ENCODE results near the genes CD300A, CD300E and MRPL58.

DNA sequence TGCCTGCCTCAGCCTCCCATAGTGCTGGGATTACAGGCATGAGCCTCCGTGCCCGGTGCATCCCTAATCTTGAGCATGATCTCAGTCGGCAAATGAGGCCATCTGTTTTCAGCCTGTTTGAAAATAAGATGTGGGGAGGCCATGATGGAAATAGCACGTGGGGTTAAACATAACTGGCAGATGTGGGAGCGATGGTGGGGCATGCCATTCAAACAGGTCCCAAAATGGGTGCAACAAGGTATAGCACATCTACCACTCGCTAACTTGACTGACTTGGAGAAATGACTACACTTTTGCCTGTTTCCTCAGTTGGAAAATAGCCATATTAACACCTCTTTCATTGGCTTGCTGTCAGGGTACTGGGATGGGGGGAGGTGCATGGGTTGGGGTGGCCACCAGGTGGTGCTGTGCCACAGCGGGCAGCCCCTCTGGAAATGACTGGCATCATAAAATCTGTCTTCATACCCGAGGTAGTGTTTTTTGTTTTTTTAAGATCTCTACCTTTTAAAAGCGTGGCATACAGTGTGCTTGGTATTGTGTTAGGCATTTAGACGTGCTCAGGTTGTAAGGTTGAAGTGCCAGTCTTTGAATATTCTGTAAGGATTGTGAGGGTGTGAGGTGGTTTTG, 3.1 kb upstream of the TTYH2 start:
- PRO-cap, 3 experiments, result no peak in any of the 3 experiments
- RRBS, result no CpG with 5 or more reads among the region's 10 CpGs

GRCh38 chr17:74380466-74381344, 13.4 kb downstream of the GPR142 start:
- PRO-cap, 3 experiments, result peak in 1 of 3 experiments; most common minus-strand start chr17:74380731 (in 1)
- RRBS, result no CpG with 5 or more reads among the region's 13 CpGs

DNA sequence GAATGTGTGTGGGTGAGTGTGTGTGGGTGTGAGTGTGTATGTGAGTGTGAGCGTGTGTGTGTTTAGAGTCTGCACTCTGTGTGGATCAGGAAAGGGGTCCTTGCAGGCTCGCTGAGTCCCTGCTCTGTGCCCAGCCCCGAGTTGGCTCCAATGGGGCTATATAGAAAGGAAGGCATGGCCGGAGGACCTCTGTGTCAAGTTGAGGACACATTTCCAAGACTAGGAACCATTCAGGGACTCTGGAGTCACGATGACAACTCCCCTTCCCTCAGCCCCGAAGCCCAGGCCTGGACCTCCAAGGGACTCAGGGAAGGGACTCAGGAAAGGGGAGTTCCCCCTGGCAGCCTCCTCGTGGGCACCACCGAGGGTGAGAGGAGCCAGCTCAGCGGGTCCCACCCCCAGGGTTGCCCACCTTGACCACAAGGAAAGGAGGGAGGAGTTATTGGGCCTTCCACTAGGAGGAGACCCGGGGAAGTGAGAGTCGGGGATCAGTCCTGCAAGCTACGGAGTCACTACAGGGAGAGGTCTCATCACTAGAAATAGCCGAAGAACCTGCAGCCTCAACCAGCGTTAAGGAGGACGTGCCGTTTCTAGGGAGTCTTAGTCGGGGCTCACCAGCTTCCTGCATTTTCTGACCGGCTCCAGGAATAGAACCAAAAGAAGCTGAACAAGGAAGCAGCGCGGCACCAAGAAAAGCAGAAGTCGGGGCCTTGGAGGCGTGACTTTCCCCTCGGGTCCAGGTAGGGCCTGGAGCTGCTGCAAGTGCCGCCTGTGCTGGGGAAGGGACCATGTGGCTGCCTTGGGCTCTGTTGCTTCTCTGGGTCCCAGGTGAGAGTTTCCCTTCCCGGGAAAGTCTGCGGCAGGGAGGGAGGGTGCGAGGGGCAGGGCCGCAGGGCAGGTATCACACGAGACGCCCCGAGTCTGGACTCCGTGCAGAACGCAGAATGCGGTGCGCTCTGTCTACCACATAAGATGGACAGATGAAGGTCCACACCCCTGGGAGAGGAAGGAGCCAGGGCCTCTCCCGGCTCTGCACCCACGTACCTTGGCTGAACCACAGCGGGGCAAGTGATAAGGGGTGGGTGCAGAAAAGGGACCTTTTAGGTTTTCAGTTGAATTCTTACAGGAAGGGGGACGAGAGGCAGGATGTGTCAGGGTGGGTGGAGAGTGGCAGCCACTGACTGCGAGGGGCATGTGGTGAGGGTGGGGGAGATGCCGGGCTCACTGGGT, at the start of gene CD300A:
TSS of gene CD300A (plus strand) at position 719 of the 1,230 bp plus-strand sequence.
- PRO-cap, 3 experiments, result peak in 2 of 3 experiments; most common plus-strand start position 761 of the sequence (in 1)
- RRBS, result 23% methylated on average over 1 of the region's 41 CpGs

GRCh38 chr17:74521684-74522241, 9.5 kb downstream of the CD300LB start:
- PRO-cap, 3 experiments, result no peak in any of the 3 experiments
- RRBS, result no CpG with 5 or more reads among the region's 10 CpGs

DNA sequence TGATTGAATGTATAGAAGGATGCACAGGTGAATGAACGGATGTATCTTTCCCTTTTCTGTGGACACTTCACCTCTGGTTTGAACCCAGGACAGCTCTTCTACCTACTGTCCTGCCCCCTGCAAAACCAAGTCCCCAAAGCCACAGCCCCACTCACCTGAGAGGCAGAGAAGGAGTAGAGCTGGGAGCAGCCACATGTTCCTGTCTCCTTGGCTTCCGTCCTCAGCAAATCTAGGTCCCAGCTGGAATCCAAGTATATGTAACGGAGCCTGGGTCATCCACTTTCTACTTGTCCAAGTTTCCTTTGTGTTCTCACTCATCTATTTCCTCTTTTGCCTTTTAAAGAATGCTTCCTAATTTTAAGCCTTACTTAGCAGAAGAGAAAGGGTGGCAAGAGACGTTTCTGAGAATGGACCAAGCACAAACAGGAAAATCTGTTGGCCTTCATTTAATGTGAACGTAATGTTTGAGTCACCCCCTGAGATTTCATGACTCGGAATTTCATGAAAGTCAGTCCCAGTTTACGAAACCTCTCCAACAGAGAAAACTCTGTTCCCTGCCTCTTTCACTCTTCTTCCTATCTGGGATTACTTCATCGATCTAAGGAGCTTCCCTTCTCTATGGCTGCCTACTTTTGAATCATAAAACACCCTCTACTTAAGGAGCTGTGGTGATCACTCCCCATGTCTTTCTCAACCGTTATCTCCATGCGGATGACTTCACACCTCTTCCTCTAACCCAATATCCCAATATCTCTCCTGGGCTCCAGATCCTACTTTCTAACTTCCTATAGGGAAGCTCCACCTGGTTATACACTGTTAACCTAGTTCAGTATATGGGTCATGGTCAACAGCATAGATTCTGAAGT, at the start of gene CD300E:
TSS of gene CD300E (minus strand) at position 312 of the 866 bp plus-strand sequence.
- PRO-cap, 3 experiments, result no peak in any of the 3 experiments
- RRBS, result no CpG with 5 or more reads among the region's 10 CpGs

DNA sequence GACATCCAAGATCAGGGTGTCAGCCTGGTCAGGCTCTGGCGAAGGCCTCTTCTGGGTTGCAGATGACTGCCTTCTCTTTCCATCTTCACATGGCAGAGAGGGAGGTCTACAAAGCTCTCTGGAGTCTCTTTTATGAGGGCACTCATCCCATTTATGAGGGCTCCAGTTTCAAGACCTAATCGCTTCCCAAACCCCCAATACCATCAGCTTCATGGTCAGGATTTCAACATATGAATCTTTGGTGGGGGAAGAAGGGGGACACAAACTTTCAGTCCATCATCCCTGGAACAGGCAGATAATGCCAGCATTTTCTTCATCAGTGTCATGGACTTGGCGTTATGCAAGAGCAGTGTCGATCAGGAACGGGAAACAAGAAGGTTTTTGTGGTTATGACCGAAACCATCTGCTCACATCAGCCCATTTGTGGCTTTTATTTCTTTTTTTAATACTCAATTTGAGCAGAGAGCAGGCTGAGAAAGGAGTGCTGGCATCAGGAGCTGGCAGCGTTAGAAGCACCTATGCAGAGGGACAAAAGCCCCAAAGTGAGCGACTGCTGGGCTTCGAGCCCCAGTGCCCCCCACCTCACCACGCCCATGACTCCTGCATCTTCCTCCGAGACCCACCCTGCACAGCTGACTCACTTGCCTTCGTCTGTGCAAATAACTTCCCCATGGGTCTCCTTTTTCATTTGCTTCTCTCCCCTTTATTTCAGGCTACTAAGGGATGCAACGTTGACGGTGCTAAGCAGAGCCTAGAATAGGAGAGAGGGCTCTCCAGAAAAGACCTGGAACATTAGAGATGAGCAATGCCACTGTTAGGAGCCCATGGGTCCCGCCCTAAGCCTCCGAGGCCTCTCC, 16.1 kb upstream of the CD300E start:
- PRO-cap, 3 experiments, result no peak in any of the 3 experiments
- RRBS, result no CpG with 5 or more reads among the region's 16 CpGs

DNA sequence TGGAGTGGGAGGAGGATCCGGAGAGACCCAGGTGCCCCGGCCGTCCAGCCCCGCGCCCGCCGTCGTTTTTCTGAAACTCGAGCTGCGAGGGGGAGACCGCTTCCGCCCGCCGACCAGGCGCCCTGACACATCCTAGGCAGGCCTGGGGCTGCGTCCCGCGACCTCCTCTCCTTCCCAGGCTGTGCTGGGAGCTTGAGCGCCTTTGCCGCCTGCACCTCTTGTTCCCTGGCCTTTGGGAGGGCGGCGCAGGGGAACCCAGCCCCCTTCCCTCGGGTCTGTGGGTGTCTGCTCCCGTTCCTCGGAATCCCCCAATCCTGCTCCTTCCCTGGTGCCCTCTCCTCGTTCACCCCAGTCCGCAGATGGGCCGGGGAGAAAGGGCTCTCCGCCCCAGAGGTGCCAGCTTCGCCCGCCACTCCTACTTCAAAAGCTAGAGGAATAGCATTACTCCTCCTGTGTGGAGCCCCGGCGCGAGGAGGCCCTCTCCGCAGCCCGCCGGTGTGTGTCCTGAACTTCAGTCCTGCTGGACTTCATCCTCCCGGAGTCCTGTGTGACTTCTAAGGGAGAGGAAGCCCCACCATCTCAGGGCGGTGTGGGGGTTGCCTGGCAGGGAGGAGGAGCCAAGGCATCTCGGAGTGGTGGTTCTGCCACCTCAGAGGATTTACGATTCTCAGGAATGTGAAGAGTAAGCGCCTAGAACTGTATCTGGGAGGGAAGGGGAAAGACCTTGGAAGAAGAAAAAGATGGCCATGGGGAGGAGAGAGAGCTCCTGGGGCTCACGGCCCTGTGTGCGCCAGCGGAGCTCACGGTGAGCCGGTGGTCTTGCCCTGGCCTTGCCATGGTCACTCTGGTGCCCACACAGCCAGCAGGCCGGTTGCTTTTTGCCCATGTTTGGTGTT, 1.1 kb downstream of the NHERF1 start:
- PRO-cap, 3 experiments, result peak in 1 of 3 experiments; most common plus-strand start position 728 of the sequence (in 1); most common minus-strand start position 501 of the sequence (in 1)
- RRBS, result 15% methylated on average over 7 of the region's 48 CpGs

DNA sequence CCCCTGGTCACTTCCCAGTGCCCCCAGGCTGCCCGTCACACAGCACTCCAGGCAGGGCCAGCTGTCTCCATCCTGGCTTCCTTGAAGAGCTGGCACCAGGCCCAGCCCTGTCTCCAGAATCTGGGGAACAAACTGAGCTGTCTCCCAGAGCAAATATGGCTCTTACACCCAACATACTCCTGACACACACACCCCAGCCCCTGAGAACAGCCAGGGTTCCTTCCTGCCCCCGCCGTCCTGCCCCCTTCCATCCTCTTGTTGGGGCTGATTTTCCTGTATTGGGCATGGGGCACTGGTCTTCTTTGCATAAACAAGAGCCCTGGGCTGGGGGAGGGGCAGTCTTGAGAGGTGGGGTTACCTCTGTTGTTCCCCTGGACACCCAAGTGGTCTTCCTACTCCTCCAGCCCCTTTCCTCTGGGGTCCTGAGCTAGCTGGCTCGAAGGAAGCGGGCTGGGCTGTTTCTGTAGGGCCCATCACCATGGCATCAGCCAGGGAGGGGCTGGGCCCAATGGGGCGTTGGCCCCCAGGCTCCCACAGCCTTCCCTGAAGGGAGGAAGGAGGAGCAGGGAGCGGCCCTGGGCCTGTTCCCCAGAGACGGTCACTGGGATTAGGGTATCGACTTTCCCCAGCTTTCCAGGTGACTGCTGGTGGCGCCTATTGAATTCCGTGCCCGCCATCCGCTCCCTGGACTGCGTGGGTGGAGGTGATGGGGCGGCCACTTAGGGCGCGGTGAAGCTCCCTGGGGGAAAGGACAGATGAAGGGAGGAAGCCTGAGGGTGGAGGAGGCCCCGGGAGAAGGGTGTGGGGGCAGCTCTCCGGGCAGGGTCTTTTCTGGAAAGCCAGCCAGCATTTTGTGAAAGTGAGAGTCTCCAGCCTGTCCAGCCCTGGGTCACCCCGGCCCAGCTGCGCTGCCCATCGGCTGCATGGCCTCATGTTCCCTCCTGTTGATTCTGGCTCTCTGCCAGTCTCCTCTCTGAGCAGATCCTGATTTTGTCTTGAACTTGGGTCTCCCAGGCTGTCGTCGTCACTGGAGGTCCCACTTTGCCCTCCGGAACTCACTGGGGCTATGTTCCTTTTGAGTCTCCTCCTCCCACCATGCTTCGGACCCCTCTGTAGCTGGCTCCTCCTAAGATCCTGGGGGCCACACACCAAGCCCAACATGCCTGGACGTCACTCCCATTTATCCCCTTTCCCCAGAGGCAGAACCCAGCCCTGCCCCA, 9.5 kb downstream of the NHERF1 start:
- PRO-cap, 3 experiments, result no peak in any of the 3 experiments
- RRBS, result 8% methylated on average over 2 of the region's 27 CpGs

DNA sequence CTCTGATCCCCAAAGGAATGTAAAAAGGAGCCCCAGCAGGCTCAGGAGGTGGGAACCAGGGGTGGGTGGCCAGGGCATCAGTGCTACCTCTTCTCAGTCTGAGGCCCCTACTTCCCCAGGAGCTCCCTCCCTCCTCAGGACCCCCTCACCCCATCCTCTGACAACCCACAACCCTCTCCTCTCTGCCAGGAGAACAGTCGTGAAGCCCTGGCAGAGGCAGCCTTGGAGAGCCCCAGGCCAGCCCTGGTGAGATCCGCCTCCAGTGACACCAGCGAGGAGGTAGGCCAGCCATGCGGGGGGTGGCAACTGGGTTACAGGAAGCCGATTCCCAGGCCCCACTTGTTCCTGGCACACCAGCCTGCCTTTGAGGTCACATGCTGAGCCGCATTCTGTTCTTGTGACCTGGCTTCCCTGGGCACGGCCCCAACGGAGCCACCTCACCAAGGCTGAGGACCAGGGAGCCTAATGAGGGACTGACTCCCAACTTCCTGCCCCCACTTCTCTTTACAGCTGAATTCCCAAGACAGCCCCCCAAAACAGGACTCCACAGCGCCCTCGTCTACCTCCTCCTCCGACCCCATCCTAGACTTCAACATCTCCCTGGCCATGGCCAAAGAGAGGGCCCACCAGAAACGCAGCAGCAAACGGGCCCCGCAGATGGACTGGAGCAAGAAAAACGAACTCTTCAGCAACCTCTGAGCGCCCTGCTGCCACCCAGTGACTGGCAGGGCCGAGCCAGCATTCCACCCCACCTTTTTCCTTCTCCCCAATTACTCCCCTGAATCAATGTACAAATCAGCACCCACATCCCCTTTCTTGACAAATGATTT, 8.0 kb downstream of the NAT9 start:
- PRO-cap, 3 experiments, result no peak in any of the 3 experiments
- RRBS, result no CpG with 5 or more reads among the region's 17 CpGs

DNA sequence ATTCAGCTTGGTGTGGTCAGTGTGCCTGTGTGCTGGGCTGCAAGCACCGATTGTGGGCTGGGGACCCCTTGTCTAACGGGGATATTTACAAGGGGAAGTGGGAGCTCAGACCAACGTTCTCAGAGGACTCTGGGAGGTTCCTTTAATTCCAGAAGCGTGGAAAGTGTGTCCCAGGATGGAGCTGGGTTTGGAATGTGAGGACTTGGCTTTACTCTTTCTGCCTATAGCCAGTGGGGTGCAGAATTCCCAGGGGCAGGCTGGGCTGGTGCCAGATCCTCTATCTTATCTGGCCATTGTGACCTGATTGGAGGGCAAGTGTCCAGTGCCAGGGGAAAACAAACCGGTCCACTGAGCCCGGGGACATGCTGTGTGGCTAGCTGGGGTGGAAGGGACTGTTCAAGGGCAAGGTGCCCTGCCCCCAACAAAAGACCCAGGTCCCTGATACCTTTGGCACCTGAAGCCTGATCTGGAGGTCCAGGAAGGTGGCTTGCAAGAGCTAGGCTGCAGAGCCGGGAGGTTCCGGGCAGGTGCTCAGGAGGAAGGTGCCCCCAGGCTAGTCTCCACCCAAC, 6.5 kb downstream of the NAT9 start:
- PRO-cap, 3 experiments, result no peak in any of the 3 experiments
- RRBS, result no CpG with 5 or more reads among the region's 8 CpGs

DNA sequence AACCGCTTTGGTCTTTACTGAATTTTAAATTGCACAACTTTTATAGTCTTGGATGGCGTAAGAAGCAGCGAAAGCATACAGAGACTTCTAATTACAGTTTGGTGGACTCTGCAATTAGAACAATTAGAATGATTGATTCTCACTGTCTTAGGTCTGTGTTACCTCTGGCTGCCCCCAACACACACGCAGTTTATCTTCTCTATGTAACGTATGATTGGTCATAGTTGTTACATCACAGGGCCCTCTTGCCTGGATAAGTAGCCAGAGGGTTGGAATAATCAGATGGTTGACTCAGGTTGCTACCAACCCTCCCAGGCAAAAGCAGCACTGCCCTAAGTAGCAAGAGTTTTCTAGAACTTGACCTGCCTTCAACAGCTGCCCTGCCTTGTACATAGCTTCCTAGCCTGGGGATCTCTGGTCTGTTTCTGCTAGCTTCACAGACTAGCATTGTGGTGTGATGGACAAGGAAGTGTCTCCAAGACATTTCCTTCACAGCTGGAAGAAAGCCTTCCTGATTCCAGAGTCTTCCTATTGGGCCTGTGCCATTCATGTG, 1.8 kb downstream of the TMEM104 start:
- PRO-cap, 3 experiments, result no peak in any of the 3 experiments
- RRBS, result no CpG with 5 or more reads among the region's 5 CpGs

DNA sequence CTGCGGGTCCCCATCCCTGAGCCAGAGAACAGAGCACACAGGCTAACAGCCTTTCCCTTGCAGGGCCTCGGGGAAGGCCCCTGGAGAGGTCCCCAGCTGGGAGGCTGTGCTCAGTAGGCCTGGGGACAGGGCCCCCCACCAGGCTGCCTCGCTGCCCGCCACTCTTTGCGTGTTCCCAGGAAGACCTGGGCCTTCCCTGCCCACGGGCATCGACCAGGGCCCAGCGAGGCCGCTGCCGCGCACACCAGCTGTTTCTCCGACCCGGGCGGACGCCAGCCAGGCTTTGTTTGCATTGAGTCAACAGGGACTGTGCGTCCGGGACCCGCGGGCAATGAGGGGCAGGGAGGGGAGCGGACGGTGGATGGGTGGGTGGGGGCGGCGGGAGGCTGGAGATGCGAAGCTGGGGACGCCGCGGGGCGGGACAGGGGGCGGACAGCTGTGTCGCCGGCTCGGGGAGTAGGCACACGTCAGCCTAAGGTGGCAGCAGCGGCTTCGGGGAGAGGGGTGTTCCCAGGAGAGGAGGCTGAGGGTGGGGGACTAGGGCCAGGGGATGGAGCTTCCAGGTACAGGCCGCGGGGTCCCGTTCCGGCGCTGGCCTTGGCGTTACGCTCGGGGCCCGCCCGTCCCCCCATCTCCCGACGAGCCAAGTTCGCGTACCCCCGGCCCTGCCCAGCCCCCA, 550 bp downstream of the HID1 start:
- PRO-cap, 3 experiments, result peak in 1 of 3 experiments; most common plus-strand start position 372 of the sequence (in 1); most common minus-strand start position 258 of the sequence (in 1)
- RRBS, result 4% methylated on average over 16 of the region's 50 CpGs

GRCh38 chr17:74981660-74982739, 5.4 kb upstream of the CDR2L start:
- PRO-cap, 3 experiments, result peak in 3 of 3 experiments; most common plus-strand start chr17:74982094 (in 3); most common minus-strand start chr17:74982306 (in 2)
- RRBS, result 3% methylated on average over 8 of the region's 76 CpGs

DNA sequence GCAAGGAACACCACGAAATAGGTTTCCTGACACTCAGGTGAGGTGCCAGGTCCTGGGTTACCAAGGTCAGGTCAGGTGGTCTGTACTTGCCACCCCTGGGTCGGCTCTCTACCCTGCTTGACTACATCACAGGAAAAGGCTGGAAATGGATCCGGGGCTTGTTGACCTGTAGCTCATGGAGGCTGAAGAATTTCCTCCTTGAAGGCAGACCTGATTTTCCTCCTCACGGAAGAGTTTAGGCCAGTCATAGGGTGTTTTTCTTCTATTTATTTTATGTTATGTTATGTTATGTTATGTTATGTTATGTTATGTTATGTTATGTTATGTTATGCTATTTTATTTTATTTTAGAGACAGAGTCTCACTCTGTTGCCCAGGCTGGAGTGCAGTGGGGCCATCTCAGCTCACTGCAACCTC, 4.7 kb upstream of the CDR2L start:
- PRO-cap, 3 experiments, result no peak in any of the 3 experiments
- RRBS, result no CpG with 5 or more reads among the region's 4 CpGs

DNA sequence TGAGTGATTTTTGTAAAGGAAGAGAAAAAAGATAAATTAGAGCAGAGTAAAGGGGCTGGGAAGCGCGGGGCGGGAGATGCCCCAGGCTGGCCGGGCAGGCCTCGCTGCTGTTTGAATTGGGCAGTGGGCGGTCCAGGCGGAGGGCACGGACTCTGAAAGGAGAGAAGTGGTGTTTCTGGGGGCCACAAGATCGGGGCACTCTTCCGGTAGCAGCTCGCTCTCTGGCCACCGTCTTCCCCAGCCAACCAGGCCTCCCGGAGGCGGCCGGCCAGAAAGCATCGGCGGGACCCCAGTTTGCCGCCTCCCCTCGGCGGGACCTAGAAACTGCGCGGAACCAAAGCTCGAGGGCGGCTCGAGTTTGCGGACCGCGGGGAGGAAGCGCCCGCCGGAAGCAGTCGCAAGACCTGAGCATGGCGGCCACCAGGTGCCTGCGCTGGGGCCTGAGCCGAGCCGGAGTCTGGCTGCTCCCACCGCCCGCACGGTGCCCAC, at the start of gene MRPL58:
TSS of gene MRPL58 (plus strand) at position 394 of the 489 bp plus-strand sequence.
- PRO-cap, 3 experiments, result peak in 3 of 3 experiments; most common plus-strand start position 400 of the sequence (in 3); most common minus-strand start position 272 of the sequence (in 3)
- RRBS, result 1% methylated on average over 16 of the region's 39 CpGs

GRCh38 chr17:75084216-75084634, 3.5 kb upstream of the SLC16A5 start:
- PRO-cap, 3 experiments, result no peak in any of the 3 experiments
- RRBS, result no CpG with 5 or more reads among the region's 10 CpGs

DNA sequence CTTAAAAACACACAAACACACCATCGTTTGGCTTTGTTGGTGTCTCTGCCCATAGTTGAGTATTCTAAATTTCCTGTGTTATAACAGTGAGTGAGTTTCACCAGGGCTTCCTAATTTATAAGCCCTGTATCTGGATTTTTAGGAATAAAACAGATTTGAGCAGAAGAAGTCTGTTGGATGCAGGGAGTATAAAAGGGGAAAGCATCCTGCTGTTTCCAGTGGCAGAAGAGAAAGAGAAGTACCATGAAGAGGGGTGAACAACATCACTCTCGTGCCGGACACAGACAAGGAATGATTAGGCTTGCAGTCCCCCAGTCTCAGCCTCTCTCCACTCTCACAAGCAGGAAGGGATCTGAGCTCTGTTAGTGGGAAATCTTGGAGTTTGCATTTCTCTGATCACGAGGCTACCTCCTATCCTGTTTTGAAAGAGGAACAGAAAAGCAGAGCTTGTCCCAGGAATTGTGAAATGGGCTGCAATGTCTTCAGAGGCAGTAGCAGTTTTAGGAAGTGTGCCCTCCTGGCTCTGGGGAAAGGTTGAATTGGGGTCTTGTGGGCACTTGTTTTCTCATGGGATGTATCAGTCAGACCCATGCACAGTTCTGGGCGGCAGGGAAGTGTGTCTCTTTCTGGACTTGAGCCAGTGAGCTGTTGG, 22.7 kb downstream of the NUP85 start:
- PRO-cap, 3 experiments, result no peak in any of the 3 experiments
- RRBS, result no CpG with 5 or more reads among the region's 5 CpGs

DNA sequence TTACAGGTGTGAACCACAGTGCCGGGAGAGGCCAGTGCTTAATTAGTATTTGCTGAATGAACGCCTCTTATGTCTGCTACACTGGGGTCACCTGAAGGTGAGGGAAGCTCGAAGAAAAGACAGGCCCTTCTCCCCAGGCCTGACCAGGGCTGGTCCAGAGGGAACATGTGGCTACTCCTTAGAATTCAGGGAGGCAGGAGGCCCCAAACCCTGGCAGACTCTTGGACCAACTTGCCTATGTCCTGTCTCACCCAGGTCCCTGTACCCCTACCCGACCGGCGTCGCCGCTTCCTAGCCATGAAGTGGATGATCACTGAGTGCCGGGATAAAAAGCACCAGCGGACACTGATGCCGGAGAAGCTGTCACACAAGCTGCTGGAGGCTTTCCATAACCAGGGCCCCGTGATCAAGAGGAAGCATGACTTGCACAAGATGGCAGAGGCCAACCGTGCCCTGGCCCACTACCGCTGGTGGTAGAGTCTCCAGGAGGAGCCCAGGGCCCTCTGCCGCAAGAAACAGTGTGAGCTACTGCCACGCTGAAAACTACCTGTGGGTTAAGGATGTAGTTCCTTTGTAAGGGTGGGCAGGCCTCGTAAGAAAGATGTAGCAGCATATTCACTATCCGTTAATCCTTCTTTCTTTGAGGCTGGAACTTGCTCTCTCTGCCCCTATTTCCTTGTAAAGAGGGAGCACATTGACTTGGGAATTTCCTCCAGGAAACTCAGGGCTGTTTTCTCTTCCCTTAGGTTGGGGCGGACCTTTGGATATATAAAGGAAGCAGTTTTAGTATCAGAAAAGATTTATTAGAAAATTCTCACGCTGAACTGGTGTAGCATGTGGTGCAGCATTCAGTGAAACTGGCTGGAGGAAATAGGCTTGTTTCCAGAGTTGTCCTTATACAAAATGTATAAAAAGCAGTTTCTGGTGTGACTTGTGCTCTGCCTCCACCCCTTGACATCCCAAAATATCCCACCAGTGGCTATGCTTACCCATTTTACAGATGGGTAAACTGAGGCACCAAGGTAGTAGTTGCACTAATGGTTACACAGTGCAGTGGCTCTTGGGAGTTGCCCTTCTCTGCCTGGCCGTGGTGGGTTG, 4.1 kb downstream of the MRPS7 start:
- PRO-cap, 3 experiments, result no peak in any of the 3 experiments
- RRBS, result 90% methylated on average over 4 of the region's 21 CpGs

GRCh38 chr17:75267193-75267709, 3.8 kb downstream of the MIF4GD start:
- PRO-cap, 3 experiments, result no peak in any of the 3 experiments
- RRBS, result no CpG with 5 or more reads among the region's 5 CpGs

- PRO-cap, 3 experiments, result no peak in any of the 3 experiments
- RRBS, result 45% methylated on average over 3 of the region's 26 CpGs
These were observed 26.4 kb upstream of the SLC25A19 start for GRCh38 chr17:75315337-75316375.